PFSK-1 (cell line): ENCODE measurements around a stretch of chr2.

DNA sequence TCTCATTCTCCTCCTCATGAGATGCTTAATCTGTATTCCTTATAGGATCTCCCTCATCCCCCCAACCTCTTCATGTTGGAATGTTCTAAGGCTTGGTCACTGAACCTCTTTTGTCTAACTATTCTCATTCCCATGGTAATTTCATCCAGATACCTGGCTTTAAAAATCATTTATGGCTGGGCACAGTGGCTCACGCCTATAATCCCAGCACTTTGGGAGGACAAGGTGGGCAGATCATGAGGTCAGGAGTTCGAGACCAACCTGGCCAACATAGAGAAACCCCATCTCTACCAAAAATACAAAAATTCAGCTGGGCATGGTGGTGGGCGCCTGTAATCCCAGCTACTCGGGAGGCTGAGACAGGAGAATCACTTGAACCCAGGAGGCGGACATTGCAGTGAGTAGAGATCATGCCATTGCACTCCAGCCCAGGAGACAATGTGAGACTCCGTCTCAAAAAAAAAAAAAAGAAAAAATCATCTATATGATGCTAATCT lies 12.4 kb downstream of the MEMO1 start:
- RRBS: no CpG with 5 or more reads among the region's 6 CpGs

DNA sequence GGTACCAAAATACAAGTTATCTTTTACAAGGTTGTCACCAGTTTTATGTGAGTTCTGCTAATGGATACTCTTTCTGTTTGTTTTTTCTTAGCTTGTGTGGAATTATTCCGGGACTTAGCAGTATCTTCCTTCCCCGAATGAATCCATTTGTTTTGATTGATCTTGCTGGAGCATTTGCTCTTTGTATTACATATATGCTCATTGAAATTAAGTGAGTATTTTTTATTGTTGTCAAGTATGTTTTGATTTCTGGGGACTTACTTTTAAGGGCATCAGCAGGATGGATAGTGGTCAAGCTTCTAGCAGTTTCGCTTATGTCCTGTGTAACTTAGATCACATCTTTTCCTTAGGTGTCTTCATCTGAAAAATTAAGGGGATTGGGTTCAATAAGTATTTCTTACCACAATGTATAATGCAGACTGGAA lies 32.0 kb downstream of the SLC30A6 start:
- RRBS: no CpG with 5 or more reads among the region's 3 CpGs

GRCh38 chr2:32357559-32358333 lies 923 bp downstream of the BIRC6 start:
- RRBS: 1% methylated on average over 16 of the region's 48 CpGs

GRCh38 chr2:32471939-32472742 lies 115.3 kb downstream of the BIRC6 start:
- RRBS: no CpG with 5 or more reads among the region's 9 CpGs

- RRBS: no CpG with 5 or more reads among the region's 3 CpGs
Observed at GRCh38 chr2:32812313-32812791, 134.4 kb upstream of the LTBP1 start.

DNA sequence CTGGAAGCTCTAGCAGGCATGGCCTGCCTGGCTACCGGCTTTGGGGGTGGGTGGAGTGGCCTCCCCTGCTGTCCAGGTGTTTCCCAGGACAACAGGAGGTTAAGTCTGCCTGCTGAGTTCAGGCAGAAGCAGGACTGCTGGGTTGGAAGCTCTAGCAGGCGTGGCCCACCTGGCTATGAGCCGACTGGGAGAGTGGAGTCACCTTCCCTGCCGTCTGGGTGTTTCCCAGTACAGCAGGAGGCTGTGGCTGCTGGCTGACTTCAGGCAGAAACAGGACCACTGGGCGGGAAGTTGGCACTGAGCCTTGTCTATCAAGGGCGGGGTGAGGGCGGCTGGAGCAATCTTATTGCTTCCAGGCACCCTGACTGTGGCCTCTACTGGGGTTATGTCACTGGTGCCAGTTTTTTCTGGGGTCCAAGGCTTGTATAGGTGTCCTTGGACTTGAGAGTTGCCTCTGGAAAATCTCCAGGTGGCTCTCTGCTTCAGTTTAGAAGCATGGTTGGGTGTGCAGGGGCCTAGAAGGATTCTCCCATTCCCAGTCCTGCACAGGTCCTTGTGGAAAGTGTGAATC lies 30.5 kb downstream of the LTBP1 start:
- RRBS: no CpG with 5 or more reads among the region's 7 CpGs

DNA sequence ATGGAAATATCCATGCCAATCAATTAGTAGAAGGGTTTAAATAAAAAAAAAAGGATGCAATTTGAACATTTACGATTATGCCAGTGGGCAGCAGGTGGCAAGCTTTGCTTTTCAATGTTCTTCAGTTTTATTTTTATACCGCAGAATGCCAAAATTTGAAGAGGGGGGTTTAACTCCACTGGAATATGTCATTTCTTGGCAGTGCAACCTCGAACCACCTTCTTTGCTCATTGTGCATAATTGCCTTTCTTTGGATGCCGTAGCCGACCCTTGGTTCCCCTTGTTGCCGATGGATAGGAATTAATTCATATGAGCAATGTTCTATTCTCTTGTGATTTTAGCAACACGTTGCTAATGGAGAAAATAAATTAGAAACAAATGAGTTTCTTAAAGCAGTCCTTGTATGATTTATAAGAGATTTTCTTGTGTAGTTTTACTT lies 88.1 kb downstream of the LTBP1 start:
- RRBS: no CpG with 5 or more reads among the region's 7 CpGs

DNA sequence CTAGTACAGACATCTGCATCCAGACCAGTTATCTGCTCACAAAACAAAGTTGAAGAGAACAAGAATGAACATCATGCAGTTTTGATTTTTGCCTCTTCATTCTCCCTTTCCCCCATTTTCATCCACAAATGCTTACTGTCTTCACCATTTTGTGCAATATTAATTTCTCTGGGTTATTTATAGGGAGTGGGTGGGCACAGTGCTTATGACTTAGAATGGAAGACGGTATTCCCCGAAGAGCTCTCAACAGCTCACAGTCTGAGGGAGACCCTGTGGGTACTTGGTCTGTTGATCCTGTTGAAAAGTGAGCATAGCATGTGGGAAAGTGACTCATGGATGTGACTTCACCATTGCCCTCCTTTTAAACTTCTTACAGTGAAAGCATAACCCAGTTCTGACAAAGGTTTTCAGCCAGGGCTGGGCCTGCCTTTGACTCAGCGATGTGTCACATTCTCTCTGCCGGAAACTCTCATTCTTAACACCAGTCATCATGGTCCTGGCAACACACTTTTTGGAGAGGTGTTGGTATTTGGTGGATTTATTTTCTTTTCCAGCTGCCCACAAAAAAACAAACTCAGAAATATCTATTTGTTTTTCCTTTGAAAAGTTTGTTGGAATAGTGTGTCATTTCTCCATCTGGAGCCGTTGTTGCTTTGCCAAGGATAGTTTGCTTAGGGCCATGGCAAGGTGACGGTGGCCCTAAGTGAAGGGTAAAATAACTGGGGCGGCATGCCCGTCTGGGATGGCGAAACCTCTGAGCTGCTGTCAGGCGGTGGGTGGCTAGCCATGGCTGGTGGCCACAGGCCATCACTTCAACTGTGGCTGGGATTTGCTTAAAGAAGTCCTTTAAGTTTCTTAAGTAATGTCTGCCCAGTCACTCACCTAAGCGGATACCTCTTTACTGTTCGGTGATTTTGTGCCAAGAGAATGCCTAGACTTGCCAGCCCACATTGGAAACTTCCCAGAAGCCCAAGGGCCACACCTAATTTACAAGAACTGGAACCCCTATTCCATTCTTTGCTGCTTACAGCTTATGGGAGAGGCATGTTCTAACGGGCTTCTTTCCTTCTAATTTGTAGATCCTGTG lies 123.2 kb downstream of the LTBP1 start:
- RRBS: no CpG with 5 or more reads among the region's 13 CpGs

DNA sequence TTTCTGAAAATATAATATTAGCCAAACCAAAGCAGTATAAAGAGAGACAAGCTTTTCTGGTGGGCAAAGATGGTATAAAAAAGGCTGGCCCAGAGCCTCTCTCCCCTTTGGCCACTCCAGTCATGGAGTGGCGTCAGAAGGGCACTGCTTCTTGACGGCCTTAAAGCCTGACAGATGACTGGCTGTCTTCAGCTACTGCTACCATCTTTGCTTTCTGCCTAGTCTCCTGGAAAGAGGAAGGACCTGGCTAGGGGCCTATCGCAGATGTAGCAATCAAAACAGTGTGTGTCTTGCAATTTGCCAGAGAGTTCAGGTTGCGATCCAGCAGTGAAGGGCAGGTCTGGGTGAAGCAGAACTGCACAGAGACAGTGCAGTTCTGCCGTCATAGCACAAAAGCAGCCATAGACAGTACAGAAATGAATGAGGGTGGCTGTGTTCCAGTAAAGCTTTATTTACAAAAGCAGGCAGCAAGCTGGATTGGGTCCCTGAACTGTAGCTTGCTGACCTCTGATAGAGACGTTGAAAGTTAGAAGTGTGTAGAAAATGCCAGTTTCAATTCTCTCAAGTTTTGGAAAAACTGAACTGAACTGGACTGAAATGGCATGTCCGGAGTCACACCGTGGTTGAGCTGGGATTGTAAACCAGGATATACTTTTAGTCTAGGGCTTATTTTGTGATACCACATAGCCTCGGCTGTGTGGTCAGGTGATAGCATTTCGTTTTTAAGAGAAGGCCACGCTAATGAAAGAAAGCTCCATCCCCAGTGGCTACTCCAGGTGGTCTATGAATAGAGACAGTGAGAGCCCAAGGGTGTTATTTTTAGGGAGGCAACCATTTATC lies 186.7 kb downstream of the LTBP1 start:
- RRBS: no CpG with 5 or more reads among the region's 11 CpGs

DNA sequence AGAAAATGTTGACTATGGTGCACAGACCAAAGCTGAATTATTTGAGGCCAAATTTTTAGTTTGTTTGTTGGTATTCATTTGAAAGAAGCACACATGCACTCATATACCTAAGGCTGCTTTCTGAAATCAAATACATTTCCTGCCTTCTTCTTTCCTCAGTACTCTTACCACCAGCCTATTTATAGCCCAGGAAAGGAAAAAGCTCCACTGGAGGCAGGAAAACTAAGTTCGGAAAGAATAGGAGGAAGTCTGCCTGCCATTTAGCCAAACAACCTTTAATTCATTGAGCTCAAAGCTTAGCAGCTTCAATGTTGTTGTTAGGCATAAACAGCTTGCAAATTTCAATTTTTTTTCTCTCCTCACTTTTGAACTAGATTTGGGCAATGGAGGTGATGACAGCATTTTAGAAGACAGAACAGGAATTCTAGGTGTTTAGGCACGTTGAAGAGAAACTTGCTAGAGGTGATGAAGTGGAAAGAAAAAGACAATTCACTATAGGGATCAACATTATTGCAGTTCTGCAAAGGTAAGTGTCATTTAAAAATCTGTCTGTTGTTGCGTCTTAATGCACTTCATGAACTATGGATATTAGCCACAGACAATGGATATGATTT lies 40.3 kb upstream of the RASGRP3 start:
- RRBS: no CpG with 5 or more reads among the region's 3 CpGs

DNA sequence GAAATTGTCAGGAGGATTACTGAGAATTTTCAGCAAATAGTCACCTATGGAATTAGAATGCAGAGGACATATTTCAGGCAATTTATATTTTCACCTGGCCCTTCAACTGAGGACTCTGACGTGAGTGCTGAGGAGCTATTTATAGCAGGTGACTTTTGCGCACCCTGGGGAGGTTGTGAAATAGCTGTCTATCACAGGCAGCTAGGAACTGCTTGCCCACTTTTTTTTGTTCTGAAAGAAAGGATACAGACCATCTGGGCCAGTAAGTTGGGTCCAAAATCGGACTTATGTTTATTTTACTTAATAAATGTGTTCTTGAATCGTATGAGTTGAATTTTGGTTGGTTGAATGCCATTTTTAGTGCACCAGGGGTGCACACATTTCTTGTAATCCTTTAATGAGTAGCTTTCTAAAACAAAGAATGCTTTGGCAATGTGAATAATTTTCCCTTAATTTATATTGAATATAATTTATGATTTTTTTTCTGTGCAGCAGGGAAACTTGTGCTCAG lies 18.5 kb upstream of the RASGRP3 start:
- RRBS: no CpG with 5 or more reads among the region's 4 CpGs

GRCh38 chr2:35973711-35974153 lies 381.8 kb upstream of the CRIM1 start:
- RRBS: no CpG with 5 or more reads among the region's 4 CpGs

DNA sequence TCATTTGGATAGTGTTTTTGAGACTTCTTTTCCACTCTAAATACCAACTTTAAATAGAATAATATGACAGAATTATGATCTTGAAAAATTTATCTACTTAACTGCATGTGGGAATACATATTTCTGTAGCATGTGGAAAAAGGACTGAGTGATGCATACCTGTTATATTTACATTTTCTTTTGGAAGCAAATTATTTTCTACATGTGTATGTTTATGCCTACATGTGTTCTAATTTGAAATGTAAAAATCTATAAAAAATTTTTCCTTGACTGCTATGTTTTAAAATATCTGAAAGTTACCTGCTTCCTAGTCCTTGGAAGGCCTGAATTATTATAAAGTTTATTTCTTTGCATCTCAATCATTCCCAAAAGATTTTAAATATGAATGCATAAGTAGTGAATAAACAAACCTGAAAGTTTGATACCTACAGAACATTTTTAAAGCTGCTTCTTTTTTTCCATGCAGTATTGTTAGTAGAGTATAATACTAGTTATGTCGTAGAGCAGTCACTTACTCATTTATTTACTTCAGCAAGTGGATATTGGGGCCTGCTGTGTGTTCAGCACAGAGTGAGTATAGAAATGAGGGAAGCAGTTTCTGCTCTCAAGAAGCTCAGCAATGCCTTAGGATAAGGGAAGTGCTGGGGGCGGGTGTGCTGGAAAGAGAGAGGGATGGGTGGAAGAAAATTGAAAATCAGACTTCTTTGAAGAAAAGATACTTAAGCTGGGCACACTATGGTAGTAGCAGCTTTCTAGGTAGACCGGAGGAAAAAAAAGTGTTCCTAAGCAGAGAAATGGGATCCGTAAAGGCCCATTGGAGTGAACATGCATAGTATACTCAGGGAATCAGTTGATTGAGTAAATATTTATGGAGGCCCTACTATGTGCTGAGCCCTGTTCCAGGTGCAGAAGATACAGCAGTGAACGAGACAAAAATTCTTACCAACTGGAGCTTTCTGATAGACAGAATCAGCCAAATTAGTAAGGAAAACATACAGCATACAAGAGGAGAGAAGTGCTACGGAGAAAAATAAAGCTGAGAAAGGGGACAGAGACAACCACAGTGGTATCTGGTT lies 27.8 kb downstream of the CRIM1 start:
- RRBS: no CpG with 5 or more reads among the region's 6 CpGs

- RRBS: no CpG with 5 or more reads among the region's 3 CpGs
Observed at GRCh38 chr2:36413294-36413609, 57.7 kb downstream of the CRIM1 start.

DNA sequence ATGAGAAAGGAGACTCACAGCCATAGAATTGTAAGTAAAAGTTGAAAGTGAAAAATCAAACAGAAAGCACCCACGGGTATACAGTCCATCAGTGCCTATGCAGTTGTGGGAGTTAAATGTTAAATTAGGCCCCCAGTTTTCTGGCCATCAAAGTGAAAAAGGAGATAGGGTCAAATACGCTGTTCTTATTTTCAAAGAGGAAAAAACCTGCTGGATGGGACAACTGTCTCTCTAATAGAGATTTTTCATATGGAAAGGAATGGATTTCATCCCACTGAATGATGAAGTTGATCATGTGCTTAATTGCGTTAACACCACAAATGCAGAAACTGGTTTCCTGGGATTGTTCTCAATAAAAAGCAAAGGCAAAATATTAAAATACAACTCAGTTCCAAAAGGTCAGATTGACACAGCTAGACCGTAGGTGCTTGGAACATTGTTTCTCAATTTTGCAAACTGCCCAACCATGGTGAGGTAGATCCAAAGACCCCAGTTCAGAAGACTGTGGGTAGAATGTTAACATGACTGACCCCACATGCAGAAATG lies 112.1 kb downstream of the CRIM1 start:
- RRBS: no CpG with 5 or more reads among the region's 4 CpGs

GRCh38 chr2:36530581-36531487 lies 67.1 kb downstream of the FEZ2 start:
- RRBS: no CpG with 5 or more reads among the region's 10 CpGs

DNA sequence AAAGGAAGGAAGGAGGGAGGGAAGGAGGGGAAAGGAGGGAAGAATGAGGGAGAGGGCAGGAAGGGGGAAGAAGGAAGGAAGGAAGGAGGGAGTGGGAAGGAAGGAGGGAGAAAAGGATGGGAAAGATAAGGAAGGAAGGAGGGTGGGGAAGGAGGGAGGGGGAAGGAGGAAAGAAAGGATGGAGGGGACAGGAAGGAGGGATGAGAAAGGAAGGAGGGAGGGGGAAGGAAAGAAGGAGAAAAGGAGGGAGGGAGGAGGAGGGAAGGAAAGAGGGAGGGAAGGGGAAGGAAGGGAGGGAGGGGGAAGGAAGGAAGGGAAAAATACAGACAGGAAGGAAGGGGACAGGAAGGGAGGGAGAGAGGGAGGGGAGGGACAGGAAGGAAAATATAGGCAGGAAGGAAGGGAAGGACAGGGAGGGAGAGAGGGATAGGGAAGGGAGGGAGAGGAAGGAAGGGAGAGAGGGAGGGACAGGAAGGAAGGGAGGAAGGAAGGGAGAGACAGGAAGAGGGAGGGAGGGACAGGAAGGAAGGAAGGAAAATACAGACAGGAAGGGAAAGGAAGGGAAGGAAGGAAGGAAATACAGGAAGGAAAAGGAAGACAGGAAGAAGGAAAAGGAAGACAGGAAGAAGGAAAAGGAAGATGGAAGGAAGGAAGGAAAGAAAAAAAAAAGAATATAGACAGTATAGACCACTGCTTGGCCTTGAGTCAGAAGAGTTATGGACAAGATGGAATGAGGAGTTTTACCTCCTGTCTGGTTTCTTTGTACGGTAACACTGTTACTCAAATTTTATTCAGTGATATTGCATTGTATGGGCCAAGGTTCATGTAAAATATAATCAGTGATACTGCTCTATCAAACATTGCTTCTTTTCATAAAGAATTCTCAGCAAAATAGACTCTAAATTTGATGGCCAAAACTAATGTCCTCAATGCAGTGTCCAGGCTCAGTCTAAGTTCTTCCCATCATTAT lies 63.6 kb downstream of the FEZ2 start:
- RRBS: no CpG with 5 or more reads among the region's 1 CpG

GRCh38 chr2:36800345-36801000 lies 104.0 kb downstream of the VIT start:
- RRBS: no CpG with 5 or more reads among the region's 15 CpGs

DNA sequence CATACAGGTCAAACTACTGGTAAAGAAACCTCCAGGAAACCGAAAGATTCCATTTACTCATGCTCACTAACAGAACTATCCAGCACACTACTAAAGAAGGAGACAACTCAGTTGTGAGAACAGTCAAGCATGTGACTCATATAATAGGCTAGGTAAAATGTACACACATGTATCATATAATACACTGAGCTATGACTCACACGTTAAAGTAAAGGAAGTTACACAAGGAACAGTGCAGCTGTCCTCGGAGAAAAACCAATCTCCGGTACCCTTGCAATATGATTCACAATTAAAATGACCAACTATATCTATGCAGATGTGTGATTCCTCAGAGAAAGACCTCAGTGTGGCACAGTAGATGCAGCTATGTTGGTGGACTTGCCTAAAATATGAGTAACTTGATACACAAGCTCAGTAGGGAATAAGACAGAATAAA lies 76.5 kb downstream of the STRN start:
- RRBS: no CpG with 5 or more reads among the region's 4 CpGs

DNA sequence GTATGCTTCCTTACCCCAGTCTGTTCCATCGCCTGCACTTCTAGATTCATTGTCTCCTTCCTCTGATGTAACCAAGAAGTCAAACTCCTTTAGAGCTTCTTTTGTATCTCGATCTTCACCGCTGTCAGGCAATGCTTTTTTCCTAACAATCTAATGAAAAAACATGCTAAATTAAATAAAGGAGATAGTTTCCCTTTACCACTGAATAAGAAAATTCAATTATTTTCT lies 72.5 kb downstream of the STRN start:
- RRBS: no CpG with 5 or more reads among the region's 3 CpGs